Cardiac muscle cell (in vitro differentiated cells and primary cell): ENCODE measurements around a stretch of chr6.

GRCh38 chr6:151009394-151010132, 144.1 kb downstream of the MTHFD1L start:
- RAMPAGE, long total RNA, result no peak
- RRBS, result no CpG with 5 or more reads among the region's 19 CpGs

DNA sequence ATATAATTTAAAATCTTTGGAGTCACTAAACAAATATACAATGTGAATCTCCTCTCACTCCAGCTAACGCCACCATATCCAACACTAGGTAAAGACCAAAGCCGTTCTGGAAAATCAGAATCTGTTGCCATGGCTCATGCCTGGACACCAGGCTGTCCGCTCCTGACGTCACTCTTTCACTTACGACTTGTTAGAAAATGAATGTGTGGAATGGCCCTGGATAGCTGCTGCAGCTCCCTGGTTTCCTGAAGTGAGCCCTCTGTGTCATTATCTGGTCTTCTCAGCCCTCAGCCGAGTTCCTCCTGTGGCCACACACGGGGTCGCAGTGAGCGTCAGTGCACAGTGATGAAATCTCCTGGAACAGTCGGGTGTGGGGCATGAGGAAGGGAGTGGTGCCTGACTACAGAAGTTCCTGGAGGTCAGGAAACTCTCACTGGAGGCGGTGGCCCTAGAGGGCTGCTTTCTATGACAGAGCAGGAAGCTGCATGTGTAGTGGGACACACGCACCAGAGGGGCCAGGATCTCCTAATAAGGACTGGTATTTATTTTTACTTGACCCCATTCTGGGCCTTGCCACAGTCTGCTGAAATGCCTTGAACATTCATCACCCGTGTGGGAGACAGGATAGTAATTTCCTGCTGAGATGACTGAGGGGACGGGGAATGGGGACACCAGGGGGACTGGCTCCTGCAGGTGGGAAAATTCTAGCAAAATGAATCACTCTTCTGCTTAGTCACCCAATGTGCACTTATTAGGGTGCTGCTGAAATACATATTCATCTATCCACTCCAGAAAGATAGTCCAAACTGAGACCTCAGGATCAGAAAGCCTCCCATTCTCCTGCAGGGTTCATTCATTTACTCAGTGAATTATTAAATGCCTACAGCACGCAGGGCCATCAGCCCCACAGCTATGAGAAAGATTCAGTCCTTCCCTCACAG, 175.5 kb downstream of the MTHFD1L start:
- RAMPAGE, long total RNA, result no peak
- RRBS, result no CpG with 5 or more reads among the region's 15 CpGs

- RAMPAGE, long total RNA, result no peak
- RRBS, result no CpG with 5 or more reads among the region's 3 CpGs
These were observed 169.0 kb upstream of the AKAP12 start for GRCh38 chr6:151070782-151071214.

- RAMPAGE, long total RNA, result no peak
- RRBS, result no CpG with 5 or more reads among the region's 4 CpGs
These were observed 113.7 kb upstream of the AKAP12 start for GRCh38 chr6:151126023-151126552.

DNA sequence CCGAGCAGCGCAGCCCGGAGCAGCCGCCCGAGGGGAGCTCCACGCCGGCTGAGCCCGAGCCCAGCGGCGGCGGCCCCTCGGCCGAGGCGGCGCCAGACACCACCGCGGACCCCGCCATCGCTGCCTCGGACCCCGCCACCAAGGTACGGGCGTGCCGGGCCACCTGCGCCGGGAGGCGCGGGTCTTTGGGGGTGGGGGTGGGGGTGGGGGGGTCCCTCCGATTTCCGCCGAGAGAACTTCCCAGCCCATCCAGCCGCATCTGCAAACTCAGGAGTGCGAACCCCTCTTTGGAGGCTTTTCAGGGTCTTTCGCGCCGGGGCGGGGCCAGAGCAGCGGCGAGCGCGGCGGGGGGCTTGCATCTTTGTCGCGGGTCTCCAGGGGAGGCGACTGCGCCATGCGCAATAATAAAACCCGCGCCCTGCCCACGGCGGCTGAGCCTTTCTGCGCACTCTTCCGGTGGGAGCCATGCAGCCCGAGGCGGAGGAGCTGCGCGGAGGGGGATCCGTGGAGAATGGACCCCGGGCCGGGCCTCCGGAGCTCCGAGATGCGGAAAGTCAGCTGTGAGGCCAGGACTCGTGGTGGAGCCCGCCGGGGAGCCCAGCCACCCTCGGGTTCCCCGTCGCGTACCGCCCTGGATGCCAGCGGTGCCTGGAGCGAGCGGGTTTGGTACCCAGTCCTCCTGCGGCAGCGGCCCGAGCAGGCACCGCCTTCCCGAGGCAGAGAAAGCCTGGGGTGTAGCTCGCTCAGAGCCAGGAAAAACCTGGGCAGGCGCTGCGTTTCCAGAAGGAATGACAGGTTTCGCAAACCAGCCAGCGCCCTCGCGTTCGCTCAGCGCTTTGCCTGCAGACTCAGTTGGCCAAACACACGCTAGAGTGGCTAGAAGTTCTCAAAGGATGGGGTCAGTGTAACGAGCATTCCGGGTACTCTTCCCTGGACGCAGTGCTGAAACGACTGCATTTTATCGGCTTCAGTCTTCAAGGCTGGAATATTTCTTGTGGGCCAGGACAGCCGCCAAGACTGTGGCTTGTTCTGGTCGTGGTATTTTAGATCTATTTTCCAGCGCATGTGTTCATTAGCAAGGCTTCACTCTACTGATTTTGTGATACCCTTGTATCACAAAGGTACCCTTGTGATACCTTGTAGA, 1.2 kb downstream of the AKAP12 start:
- RAMPAGE, long total RNA, result no peak
- RRBS, result 2% methylated on average over 24 of the region's 97 CpGs

DNA sequence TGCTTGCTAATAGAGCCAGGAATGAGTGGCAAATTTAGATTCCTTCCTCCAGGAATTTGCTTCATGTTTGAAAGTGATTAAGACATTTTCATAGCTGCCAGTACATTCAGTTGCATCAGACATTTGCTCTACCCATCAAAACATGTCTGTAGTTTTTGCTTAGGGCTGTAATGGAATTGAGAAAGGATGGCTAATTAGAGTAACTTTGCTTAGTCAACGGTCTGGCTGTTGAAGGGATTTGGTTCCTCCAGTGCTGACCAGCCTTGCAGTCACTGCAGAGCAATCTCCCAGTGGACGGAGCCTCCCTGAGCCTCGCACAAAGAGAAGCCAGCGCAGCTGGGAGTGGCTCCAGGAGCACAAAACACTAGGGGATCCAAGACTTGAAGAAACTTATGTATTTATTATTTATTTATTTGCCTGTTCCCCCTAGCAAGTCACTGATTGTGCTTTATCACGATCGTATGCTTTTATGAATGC, 36.6 kb downstream of the AKAP12 start:
- RAMPAGE, long total RNA, result no peak
- RRBS, result no CpG with 5 or more reads among the region's 6 CpGs

DNA sequence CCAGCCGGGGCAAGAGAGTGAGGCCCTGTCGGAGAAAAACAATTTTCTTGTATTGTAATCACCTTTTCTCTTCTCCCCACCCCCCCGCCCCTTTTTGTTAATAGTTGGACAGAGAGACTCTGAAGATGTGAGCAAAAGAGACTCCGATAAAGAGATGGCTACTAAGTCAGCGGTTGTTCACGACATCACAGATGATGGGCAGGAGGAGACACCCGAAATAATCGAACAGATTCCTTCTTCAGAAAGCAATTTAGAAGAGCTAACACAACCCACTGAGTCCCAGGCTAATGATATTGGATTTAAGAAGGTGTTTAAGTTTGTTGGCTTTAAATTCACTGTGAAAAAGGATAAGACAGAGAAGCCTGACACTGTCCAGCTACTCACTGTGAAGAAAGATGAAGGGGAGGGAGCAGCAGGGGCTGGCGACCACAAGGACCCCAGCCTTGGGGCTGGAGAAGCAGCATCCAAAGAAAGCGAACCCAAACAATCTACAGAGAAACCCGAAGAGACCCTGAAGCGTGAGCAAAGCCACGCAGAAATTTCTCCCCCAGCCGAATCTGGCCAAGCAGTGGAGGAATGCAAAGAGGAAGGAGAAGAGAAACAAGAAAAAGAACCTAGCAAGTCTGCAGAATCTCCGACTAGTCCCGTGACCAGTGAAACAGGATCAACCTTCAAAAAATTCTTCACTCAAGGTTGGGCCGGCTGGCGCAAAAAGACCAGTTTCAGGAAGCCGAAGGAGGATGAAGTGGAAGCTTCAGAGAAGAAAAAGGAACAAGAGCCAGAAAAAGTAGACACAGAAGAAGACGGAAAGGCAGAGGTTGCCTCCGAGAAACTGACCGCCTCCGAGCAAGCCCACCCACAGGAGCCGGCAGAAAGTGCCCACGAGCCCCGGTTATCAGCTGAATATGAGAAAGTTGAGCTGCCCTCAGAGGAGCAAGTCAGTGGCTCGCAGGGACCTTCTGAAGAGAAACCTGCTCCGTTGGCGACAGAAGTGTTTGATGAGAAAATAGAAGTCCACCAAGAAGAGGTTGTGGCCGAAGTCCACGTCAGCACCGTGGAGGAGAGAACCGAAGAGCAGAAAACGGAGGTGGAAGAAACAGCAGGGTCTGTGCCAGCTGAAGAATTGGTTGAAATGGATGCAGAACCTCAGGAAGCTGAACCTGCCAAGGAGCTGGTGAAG, 42.4 kb downstream of the ZBTB2 start:
- RAMPAGE, long total RNA, result no peak
- RRBS, result no CpG with 5 or more reads among the region's 34 CpGs

DNA sequence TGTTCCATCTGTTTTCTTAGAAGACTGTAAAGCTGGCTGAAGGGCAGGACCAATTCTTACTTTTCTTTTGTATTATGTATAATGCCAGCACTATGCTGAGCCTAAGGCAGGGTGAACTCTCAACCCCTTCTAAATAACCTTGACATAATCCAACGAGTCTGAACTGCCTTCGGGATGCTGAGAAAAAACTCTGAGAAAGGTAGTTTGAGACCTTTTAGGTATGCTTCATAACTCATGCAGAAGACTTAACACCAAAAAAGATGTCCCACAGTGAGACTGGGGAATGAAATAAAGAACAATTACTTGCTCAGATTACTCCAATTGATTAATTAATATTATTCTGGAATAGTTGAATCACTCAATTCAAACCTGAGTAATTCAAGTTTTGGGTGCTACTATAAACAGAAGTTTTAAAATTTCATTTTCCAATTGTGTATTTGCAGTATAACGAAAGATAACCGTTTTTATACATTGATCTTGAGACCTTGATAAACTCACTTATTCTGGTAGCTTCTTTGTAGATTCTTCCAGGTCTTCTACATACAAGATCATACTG, 19.1 kb upstream of the ZBTB2 start:
- RAMPAGE, long total RNA, result no peak
- RRBS, result no CpG with 5 or more reads among the region's 4 CpGs

- RAMPAGE, long total RNA, result no peak
- RRBS, result no CpG with 5 or more reads among the region's 2 CpGs
These were observed 12.9 kb downstream of the CCDC170 start for GRCh38 chr6:151506756-151507144.

DNA sequence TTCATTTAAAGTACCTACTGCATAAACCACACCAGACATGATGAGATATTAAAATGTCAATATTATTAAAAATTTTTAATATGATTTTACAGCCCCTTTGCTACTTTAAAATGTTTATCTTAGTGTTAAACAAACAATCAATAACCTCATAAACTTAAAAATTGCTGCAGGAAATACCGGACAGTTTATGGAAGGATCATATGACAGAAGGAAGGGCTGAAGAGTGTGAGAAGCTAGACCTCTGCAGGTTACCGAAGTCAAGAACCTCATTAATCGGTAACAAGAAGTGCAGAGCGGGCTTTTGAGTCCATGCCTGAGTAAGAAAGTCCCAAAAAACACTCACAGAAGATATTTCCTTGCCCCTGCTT, 117.7 kb upstream of the ESR1 start:
- RAMPAGE, long total RNA, result no peak
- RRBS, result no CpG with 5 or more reads among the region's 4 CpGs

DNA sequence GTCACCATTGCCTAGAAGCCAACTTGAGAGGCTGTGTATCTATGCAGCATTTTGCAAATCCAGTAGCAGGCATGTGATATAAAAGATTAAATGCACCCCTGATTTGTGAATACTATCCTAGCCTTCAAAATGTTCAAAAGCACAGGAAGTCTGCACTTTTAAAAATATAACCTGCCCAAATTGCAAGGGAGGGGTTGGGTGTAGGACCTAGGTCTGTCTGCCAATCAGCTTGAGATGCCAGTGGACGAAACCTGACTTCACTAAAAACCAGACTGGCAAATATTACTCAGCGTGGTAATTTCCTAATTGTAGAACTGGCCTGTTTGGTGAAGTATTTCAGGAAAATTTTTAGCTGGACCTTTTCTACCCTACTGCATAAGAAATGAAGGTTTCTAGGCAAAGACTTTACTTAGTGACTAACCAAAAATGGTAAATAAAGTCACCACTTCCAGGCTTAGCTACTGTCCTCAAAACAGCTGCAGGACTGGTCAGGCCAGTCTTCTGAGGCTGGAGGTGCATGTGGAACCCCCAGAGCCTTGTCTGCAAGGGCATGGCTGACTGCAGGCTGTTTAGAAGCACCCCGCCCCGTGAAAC, 104.5 kb upstream of the ESR1 start:
- RAMPAGE, long total RNA, result no peak
- RRBS, result no CpG with 5 or more reads among the region's 4 CpGs

- RAMPAGE, long total RNA, result no peak
- RRBS, result 3% methylated on average over 17 of the region's 24 CpGs
These were observed 963 bp downstream of the ESR1 start for GRCh38 chr6:151808476-151808813.

DNA sequence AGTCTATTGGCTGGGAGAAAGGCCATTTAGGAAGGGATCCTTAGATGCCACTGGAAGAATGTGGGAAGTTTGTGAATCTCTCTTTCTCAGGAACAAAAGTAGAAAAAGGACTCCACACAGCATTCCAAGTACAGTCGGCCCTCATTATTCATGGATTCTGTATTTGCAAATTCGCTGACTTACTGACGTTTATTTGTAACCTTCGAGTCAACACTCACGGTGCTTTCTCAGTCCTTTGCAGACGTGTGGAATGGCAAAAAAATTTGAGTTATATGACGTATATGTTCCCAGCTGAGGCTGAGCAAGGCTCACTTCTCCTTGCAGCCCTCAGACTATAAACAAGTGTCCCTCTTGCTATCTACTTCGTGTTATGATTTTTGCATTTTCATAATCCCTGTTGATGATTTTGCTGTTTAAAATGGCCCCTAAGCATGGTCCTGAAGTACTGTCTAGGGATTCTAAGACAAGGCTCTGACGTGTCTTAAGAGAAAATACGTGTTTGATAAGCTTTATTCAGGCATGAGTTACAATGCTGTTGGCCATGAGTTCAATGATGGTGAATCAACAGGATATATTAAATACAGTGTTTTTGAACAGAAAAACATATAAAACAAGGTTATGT, 8.1 kb downstream of the ESR1 start:
- RAMPAGE, long total RNA, result no peak
- RRBS, result no CpG with 5 or more reads among the region's 10 CpGs

GRCh38 chr6:151873022-151873439, 65.5 kb downstream of the ESR1 start:
- RAMPAGE, long total RNA, result no peak
- RRBS, result no CpG with 5 or more reads among the region's 2 CpGs

DNA sequence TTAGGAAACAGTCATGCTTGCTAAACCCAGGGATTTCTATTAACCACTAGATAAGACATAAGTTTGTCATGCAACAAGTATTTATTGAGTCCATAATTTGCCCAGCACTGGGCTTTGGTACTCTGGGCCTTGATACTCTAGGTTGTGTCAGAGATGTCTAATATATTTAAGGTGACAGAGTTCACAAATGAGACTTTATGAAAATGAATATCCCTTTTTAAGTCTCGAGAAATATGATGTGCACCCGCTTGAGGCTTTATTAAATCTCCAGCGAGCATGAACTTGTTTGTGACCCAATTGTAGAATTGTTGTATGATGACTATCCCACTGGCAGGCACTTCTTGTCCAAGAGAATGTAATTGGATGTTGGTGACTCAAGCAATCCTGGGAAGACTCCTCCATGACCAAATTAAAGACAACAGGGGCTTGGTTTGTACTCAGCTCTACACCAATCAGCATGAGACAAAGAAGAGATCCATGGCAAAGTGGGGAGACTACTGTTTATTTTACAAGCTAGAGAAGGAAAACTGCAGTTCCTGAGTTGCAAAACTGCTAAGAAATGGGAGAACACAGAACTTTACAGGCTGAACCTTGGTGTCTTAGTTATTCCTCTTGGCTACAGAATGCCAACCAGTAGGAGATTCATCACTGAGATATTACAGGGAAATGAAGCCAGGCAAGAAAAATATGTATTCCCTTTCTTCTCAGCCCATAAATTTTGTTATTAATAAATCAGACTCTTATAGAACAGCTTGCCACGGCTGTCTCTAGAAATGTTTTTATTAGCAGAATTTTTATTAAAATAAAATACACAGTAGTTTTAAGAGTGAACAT, 109.4 kb downstream of the ESR1 start:
- RAMPAGE, long total RNA, result no peak
- RRBS, result no CpG with 5 or more reads among the region's 4 CpGs

DNA sequence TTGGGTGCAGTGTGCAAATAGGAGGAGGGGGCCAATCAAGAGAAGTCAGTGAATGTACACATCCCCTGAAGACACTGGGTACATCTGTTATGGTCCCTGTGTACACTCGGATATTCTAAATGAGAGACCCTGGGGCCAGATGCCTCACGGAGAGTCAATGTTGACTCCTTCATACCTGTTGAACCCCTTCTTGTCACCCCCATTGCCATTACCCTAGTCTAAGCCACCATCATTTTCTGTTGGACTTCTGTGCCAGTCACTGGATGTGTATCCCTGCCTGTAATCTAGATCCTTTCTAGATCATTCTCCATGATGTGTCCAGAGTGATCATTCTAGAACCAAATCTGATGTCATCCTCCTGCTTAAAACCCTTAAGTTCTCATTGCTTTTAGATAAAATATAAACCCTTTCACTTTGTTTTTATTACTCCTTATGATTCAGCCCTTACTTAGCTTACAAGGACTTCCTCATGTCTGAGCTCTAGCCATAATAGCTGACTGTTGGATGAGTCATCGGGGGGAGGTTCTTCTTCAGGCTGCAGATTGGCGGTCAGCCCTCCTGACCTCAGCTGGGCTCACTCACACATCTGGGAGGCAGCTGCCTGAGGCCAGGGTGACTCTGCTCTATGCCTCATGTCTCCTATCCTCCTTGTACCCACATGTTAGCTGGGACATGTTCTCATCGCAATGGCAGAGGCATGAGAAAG, 287.5 kb downstream of the ESR1 start:
- RAMPAGE, long total RNA, result no peak
- RRBS, result no CpG with 5 or more reads among the region's 5 CpGs

DNA sequence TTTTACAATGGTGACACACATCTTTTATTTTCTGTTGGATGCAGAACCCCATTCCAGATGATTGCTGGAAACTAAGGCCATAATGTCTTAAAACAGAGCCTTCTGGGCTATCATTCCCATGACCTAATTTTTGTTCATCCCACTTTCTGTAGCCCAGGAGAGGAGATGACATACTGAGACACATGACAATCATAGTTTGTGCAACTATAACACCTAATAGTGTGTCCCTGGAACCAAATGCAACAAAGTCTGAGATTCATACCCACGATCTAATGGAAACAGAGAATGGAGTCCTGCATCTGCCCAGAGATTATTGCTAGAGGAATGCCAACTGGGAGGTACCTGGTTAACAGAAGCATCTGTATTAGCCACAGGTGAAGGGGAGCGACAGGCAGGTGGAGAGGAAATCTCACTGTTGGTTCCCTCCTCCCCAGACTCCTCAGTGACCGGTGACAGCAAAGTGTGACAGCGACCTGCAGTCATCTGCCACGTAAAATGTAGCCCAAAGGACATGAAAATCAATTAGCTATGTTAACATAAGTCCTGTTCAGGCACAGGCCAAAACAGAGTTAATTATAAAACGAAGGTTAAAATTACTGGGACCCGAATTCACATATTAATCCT, 336.8 kb downstream of the SYNE1 start:
- RAMPAGE, long total RNA, result no peak
- RRBS, result no CpG with 5 or more reads among the region's 7 CpGs

DNA sequence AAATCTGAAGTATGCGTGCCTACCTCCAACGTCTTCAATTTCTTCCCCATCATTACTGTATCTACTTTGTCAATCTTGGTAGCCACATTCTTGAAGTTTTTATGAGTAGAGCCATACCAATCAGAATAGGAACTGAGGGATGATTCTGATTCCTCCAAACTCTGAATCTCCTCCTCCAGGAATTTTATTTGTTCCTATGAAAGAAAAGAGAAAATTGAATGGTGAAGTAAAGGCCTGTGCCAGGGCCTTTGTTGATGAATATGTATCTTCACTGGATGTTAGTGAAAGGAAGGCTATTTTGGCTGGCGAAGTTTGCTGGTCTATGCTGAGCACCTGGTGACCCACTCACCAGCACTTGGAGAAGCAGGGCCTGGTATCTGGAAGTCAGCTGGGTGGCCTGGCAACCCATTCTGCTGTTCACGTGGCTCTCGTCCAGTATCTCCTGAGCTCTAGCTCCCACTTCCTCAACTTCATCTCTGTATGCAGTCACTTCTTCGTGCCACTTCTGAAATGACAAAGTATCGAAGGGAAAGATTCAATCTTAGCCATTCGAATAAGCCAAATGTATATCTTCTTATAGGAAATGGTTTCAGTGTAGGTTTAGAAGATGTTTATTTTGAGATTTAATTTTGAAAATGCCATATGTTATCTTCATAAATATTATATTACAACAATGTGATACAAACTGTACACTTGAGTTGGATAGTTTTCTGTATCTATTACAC, 283.8 kb downstream of the SYNE1 start:
- RAMPAGE, long total RNA, result no peak
- RRBS, result no CpG with 5 or more reads among the region's 8 CpGs

DNA sequence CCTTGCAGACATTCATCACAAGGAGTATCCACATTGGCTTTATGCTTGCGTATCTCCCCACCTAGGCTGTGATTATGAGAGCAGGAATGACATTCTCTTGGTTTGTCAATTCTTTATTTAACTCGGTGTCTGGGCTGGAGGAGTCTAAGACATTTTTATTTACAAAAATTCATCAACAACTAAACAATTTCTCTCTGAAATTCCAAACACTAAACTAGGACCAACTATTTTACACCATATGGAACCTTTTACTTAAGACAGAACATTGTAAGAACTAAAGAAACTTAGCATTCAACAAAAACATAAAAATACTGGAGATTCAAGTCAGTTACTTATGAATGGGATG, 258.4 kb downstream of the SYNE1 start:
- RAMPAGE, long total RNA, result no peak
- RRBS, result no CpG with 5 or more reads among the region's 2 CpGs

DNA sequence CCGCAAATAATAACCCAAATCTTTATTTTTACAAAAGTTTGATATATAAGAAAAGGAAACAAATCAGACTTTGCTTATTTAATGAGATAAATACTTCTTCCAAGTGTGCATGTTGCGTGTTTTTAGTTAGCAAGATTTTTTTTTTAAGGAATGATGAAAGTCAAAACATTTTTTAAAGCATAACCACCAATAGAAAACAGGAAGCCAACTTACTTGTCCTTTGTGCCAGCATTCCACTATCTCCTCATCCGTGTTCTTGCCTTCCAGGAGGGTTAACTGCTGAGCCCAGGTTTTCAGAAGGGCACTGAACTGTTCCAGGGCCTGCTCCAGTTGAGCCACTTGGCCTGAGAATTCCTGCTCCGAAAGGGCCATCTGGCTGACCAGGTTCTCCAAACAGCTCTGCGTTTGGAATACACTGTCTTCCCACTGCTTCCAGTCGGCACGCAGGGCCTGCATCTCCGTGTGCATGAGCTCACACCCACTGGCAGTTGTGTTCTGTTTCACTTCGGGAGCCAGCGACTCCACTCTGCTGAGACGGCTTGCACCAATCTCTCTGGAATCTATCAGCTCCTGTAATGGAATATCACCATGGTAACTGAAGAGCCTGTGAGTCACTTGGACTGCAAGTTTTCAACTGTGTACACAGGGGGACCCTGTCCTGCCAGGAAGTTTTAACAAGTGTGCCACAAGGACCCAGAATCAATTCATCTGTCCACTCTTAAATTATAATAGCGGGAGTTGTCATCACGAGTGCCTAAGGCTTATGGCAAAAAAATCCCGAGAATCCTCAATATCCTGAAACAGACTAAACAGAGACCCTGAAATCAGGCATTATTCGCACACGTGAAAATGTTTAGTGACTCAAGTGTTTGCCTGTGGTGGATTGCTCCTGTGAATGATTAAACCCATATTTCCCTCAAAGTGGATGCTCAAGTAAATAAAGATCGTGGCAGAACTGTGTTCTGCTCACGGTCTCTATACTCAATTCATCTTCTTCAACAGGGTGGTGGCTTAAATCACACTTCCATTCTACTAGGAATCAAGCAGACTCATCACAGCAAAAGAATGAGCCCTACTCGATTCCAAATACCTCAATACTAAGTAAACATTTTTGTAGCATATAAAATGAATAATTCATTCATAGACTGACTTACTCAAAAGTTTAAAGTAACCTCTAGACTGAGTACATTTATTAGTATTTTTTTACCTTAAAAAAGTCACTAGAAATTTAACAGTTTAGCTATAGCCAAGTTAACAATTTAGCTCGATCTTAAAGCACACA, 255.9 kb downstream of the SYNE1 start:
- RAMPAGE, long total RNA, result start-site peak on the minus strand centred at position 436 of the sequence, 240 bp wide, 369 and 1,045 reads in 2 replicates
- RRBS, result no CpG with 5 or more reads among the region's 20 CpGs